Measurements from ENCODE around the genes H3C10 and GPX6.

- PRO-cap, 2 experiments, result no peak in any of the 2 experiments
Measured at GRCh38 chr6:27544676-27545075, 71.8 kb upstream of the ZNF184 start.

DNA sequence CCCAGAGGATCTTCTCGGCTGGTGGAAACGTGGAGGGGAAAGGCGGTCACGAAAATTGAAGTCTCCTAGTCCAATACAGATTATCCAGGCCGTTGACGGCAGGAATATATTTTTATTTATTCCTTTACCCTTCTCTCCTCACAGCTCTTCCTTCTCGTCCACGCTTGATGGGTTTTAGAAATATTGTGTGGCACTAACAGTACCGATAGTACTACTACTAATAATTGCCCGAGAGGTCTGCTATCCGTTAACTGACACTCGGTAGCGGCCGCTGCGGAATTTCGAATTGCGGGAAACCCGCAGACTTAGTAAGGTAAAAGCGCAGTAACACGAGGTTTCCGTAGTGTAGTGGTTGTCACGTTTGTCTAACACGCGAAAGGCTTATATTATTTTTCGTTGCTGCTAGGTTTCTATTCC is 127.4 kb downstream of the H2BC13 start:
- PRO-cap, 2 experiments, result no peak in any of the 2 experiments

- PRO-cap, 2 experiments, result no peak in any of the 2 experiments
Measured at GRCh38 chr6:27757208-27757881, 50.4 kb downstream of the H2BC13 start.

DNA sequence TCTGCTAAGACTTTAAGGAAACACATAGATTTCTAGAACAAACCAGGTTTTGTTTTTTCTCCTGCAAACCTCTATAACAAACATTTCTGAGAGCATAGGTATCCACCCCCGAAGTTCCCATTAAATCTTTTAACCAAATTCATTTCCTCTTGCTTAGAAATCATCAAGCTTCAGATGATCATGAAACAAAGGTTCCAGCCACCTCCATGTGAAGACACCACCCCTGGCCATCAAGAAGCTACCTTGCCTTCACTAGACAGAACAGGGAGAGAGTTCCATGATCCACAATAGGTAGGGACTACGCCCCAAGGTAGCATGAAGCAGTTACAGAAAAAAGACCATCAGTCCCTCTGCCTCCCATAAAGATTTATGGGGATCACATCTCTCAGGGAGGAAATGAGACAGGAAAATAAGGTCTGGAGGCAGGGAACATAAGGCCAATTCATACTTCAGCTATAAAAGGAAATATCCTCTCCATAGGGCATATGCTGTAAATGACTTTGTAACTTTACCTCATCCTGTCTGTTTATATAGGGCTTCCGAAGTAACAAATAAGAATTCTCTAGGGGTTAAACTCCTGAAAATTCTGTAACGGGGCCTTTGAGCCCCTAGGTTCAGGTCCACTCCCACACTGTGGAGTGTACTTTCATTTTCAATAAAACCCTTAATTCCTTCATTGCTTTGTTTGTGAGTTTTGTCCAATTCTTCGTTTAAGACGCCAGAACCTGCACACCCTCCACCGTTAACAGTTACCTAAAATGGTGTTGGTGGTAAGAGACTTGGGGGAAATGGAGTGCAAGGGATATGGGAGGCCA is 25.0 kb downstream of the H2BC13 start:
- PRO-cap, 2 experiments, result no peak in any of the 2 experiments

DNA sequence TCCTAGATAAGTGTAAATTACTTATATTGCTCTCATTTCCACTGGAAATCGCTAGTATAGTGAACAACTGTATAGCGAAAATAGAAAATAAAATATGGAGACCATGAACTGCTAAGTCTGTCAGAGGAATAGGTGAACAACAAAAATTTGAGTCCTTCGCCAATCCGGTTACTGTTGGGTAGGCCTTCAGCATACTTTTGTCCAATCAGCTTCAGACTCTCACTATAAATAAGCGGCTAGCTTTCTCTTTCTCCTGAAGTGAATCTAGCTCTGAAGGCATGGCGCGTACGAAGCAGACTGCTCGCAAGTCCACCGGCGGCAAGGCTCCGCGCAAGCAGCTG is at the start of gene H3C10:
Gene H3C10, plus strand, starts transcription at position 256 of the 341 bp plus-strand sequence.
- PRO-cap, 2 experiments, result peak in 2 of 2 experiments; most common plus-strand start position 256 of the sequence (in 2); most common minus-strand start position 119 of the sequence (in 2)

GRCh38 chr6:27836086-27836490 is 2.1 kb downstream of the H2AC15 start:
- PRO-cap, 2 experiments, result no peak in any of the 2 experiments

DNA sequence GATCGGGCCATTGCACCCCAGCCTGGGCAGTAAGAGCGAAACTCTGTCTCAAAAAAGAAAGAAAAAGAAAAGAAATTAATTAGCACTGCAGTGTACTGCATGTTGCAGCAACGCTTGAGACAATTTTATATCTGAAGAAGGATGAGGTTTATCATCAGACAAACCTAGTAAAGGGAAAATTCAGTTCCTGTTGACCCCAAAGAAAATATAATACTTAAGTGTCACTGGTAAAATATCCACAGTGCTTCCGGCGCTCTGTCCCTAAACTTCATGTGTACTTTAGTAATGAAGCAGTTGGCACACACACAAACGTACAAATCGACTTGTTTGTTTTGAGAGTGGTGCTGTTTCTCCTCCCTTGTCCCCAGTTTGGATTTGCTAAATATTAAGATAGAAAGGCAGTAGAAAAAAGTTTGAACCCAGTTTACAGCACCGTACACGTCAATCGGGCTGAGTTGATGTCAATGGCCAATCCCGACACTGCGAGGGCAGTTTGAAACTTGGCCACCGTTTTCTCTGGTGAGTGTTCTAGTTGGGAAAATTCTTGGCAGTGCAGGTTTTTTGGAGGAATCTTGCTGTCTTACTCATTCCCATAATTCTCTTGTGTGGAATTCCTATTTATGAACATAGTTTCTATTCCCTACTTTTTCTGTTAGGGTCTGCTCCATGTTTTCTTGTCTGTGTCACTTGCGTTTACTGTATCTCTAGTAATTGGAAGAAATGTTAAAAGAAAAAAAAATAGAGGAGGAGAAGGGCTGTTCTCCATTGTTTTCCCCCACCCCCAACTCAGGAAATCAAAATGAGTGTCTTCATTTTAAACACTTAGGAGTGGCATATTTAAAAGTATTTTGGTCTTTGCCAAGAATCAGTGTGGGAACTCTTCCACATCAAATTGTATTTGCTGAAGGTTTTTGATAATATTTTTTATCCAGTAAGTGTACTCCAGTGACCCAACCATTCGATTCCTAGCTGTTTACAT is 1.4 kb downstream of the H2BC15 start:
- PRO-cap, 2 experiments, result peak in 2 of 2 experiments; most common minus-strand start position 272 of the sequence (in 2)

- PRO-cap, 2 experiments, result no peak in any of the 2 experiments
Measured at GRCh38 chr6:27902041-27903523, 9.4 kb downstream of the H2BC17 start.

DNA sequence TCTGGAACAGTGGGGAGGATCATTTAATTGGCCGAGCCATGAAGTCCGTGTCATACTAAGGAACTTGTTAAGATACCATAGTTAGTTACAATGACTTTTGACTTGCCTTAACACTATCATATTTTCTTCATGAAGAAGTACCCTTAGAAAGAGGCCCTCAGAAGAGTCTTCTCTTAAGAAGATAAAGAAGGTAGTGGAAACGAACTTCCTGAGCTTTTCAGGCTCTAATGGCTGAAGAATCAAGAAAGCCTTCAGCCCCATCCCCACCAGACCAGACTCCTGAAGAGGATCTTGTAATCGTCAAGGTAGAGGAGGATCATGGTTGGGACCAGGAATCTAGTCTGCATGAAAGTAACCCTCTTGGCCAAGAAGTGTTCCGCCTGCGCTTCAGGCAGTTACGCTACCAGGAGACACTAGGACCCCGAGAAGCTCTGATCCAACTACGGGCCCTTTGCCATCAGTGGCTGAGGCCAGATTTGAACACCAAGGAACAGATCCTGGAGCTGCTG is 6.6 kb downstream of the ZKSCAN8 start:
- PRO-cap, 2 experiments, result no peak in any of the 2 experiments

DNA sequence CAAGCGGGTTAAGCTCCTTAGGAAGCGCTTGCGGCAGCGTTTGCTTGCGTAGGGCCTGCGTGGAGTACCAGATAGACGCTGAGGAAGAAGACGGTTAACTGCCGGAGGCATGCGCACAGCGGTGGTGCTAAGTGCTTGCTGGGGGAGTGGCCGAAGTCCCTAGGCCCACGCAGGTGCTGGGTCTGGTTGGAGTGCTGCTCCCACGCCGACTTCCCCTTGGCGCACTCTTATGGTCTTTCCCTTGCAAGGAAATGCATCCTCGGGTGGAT is 23.0 kb downstream of the ZSCAN31 start:
- PRO-cap, 2 experiments, result no peak in any of the 2 experiments

DNA sequence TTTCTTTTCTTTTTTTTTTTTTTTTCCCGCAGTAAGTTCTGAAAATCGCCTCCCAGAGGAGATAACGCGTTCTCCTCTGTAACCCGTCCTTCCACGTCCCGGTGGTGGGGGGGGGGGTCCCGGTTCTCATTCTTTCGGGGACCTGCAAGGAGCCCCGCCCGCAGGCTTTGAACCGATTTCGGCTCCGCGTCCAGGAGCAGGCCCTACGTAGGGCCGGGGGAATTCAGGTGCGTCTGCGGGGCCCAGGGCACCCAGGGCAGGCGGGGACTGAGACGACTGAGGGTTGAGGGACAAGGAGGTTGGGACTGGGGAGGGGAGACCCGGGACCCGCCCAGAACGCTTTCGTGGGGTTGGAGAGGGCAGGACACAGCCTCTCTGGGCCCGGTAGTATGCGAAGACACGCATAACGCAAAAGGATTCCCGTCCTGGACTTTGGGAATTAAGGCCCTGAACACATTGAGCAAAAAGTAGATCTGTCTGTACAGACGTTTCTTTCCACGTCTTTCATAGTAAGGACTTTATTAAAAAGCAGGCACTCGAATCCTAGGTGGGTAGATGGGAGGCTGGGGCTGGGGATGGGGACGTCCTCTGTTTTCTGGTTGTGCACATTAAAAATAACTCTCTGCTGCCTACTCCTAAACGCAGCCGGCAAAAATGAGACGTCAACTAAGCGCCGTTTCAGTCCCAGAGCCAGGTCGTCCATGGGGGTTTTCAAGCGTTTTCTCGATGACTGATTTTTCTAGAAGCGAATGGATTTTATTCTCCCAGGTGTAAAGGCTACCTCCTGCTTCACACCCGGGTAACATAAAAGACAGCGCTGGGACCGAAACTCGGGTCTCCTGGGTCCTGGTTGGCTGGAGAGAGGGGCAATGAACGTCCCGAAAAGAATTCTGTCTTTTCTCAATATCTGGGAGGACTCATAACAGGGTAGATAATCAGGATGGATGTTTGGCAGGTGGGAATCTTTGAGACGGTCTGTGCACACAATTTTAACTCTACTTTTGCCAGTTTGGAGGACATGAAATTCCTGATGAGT is 25.5 kb downstream of the GPX6 start:
- PRO-cap, 2 experiments, result no peak in any of the 2 experiments

GRCh38 chr6:28515709-28516109 is at the start of gene GPX6:
Gene GPX6, minus strand, starts transcription at chr6:28515793.
- PRO-cap, 2 experiments, result no peak in any of the 2 experiments

GRCh38 chr6:28536807-28538030 is 11.5 kb downstream of the GPX5 start:
- PRO-cap, 2 experiments, result no peak in any of the 2 experiments

DNA sequence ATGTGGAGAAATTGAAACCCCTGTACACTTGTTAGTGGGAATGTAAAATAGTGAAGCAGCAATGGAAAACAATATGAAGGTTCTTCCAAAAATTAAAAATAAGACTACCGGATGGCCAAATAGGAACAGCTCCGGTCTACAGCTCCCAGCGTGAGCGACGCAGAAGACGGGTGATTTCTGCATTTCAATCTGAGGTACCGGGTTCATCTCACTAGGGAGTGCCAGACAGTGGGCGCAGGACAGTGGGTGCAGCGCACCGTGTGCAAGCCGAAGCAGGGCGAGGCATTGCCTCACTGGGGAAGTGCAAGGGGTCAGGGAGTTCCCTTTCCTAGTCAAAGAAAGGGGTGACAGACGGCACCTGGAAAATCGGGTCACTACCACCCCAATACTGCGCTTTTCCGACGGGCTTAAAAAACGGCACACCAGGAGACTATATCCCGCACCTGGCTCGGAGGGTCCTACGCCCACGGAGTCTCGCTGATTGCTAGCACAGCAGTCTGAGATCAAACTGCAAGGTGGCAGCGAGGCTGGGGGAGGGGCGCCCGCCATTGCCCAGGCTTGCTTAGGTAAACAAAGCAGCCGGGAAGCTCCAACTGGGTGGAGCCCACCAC is 34.1 kb upstream of the SCAND3 start:
- PRO-cap, 2 experiments, result no peak in any of the 2 experiments

- PRO-cap, 2 experiments, result peak in 2 of 2 experiments; most common minus-strand start chr6:28635414 (in 2)
Measured at GRCh38 chr6:28635222-28636287, 48.5 kb upstream of the SCAND3 start.

DNA sequence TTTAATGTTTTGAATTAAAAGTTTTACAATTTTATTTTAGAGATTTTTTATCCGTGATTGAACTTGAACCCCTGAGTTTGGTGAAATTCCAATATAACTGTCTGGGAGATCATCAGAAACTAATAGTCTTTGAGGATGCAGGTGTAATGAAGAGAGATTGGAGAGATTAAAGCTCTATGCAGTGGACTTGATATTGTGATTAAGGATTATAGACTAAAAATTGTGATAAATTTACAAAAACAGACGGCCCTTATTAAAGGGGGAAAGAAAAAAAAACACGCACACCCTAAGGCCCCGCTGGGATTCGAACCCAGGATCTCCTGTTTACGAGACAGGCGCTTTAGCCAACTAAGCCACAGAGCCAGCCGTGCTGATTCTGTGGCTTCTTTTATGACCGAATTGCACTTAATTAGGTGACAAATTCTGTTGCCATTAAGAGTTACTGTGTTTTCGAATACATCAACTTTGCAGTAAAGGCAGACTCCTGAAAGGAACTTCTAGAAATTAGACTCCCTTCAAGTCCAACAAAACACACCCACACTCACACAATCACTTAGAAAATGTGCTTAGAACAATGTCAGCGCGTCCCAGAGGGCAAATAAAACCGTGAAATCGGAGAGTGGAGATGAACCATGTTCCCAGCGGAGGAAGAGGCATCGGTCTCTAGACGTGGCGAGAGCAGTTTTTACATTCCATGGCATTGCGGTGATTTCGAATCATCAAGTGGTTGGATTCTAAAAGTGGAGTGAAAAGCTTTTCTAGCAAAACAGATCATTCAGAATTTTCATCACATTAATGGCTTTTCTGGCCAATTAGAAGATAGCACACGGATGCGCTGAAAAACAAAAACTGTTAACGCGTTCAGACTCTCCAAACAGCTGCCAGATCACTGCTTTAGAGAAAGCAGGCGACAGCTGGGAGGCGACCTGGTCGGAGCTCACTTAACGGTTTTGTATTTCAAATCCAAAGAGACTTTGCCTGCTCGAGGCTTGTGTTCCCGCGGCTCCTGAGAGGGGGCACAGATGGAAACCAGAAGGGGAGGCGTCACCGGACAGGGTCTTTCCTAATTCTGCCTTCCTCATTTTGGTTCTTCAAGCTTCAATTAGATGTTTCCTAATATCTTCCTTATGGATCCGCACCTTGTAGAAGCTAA is 61.2 kb upstream of the SCAND3 start:
- PRO-cap, 2 experiments, result no peak in any of the 2 experiments

DNA sequence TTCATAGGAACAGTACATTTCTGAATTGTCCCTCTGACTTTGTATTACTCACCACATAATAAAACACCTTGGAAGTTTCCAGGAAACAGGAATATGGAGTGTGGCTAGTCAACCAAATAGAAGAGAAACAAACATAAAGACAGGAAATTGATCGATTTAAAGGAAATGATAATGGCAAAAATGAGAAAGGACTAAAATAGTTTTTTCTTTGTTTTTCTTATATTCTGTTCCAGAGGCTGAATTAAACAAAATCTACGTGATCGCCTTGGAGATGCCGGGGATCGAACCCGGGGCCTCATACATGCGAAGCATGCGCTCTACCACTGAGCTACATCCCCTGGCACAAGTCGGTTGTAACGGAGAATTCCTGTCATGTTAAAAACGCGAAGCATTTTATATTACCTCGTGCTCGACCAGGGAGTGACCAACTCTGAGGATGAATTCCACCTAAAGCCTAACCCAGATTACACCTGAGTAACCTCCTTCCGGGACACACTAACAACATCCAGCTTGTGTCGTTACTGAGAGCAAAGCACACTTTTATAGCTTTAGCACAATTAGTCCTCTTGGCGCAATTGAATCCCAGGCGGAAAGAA is 86.6 kb upstream of the SCAND3 start:
- PRO-cap, 2 experiments, result no peak in any of the 2 experiments

DNA sequence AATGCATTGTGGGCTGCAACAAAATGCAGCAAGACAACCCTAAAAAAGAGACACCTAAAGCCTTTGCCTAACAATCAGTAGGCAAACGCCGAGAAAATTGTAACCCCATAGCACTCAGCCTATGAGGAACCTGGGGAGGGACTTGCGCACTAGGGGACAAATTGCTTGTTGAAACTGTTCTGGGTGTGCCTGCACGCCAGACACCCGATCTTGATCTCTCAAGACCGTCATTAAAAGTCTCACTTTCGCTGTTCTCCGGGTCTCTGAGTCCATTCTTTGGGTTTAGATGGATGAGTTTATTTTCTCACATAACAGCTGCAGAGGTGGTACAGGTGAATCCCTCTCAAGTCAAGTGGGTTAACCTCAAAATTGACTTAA is 146.9 kb downstream of the TRIM27 start:
- PRO-cap, 2 experiments, result no peak in any of the 2 experiments

- PRO-cap, 2 experiments, result no peak in any of the 2 experiments
Measured at GRCh38 chr6:28790638-28790993, 133.2 kb downstream of the TRIM27 start.

DNA sequence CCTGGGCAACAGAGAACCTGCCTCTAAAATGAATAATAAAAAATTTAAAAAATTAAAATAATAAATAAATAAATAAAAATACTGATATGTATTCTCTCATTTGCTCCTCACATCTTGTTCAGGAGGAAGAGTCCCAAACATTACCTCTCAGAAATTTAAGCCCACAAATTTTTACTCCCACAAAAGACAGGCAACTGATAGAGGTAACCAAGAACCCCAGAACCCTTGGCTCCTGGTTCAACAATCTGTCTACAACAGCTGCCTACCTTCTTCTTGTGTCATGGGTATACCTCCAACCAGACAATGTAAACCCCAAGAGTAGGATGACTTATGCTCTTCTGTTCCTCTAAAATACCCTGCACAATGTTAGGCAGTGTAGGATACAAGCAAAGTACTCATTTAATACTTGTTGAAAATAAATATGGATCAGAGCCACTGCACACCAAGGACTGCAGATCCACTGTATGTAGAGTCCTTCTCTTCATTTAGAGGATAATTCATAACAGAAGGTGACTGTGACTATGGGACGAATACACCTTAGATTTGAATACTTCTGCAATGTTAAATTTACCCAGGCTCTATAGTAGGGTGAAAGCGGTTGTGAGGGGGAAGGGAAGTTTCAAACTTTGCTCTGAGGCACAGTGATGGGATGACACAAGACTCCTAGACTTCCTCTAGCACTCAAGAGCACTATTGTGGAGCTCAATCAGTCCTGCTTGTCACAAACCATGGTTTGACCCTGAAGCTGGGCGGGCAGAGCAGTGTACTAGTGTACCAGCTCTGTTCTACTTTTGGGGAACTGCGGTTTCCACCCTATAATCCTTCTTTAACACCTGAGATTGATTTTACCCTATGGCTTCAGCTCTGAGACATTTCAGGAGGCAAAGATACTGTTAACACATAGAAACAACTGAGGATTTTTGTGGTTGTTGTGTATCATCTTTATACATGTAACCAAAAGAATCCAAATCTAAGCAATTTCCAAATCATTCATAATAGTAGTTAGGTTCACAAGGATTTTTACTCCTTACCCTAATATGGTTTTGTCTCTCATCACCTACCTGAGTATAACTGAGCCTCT is 17.3 kb downstream of the TRIM27 start:
- PRO-cap, 2 experiments, result no peak in any of the 2 experiments

Data from Metastatic Liver Carcinoma in the Adrenal Gland (tissue), 2 donors.